Melanocyte of skin (primary cell): ENCODE measurements around the genes RIOK3 and CABYR.

- CAGE, long polyA plus RNA, 2 experiments: no peak in any of the 2 experiments
Measured at GRCh38 chr18:22542159-22542680, 124.5 kb upstream of the CTAGE1 start.

DNA sequence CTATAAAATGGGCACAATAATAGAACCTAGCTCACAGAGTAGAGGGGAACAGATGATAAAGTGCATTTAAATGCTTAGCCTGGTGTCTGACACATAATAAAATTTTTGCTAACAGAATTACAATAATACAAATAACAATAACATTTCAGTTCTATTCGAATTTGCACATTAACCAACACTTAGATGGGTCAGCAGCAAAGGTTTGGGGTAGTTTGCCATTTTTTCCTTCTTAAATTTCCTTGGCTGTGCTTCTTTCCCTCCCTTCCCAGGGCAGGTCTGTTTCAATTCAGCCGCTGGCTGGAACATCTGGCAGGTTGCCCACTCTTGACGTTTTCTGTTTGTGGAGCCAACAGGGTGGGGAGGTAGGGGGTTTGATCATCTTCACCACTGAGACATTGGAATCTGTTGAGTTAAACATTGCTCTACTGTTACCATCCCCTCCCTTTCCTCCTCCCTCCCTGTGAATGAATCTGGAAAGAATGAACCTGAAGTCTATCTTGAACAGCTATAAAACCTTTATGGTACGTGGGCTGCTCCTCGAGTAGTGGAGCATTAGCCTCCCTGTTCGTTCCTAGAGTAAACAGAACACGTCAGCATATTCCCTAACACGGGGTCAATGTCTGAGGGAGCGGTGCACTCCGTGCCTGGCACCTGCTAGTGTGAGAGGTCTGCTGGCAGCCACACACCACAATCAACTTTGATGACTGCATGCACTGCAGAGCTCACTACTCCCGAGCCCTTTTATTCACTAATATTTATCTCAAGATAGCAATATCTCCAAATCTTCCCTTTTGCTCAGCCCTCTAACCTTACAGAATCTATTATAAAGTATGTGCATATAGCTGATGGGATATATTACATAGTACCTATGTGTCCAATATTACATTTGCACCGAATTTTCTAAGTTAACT is 249.9 kb upstream of the RBBP8 start:
- CAGE, long polyA plus RNA, 2 experiments: no peak in any of the 2 experiments

DNA sequence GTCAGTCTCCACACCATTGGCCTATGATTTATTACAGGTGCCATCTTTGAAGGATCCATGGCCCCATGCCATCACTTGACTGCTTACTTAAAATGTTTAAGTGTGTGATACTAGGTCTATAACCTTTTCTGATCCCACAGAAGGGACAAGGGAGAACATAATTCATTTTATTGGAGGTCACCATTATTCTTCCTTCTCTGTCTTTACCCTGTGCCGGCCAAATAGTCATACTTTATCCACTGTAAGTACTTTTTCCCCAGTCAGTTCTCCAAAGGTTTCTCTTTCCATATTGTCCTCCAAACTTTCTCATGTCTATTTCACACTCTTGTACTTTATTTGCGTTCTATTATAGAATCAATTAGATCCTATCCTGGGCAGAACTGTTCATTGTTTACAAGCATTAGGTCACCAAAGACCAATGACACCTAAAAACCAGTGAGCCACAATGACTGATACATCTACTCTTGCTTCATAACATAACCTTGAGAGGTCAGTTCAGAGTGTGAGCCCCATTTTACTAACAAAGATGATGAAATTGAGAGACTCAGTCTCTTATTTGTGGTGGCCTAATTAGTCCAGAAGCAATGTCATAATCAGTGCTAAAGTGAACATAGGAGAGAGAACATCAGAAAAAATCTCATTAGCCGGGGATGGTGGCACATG is 249.0 kb upstream of the RBBP8 start:
- CAGE, long polyA plus RNA, 2 experiments: no peak in any of the 2 experiments

- CAGE, long polyA plus RNA, 2 experiments: no peak in any of the 2 experiments
Measured at GRCh38 chr18:22694829-22695542, 238.1 kb upstream of the RBBP8 start.

GRCh38 chr18:22978334-22978896 is 45.3 kb downstream of the RBBP8 start:
- CAGE, long polyA plus RNA, 2 experiments: no peak in any of the 2 experiments

- CAGE, long polyA plus RNA, 2 experiments: no peak in any of the 2 experiments
Measured at GRCh38 chr18:23105769-23106308, 29.4 kb upstream of the CABLES1 start.

DNA sequence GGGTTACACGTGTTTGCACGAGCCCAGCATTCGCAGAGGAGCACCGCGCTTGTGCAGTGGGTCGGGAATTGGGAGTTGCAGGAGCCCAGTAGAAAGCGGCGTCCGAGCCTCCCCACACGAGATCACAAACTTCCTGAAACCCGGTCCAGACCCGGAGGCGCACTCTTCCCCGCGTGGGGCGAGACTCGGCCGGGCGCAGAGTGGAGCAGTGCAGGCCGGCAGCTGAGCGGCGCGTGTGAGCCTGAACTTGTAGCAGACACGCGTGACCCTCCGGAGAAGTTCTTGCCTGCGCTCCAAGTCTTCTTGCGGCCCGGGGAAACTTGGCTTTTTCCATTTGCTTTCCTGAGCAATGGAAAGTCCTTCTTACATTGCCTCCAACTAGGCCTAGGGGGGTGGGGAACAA is 1.5 kb downstream of the CABLES1 start:
- CAGE, long polyA plus RNA, 2 experiments: no peak in any of the 2 experiments

GRCh38 chr18:23330795-23331759 is 106.7 kb downstream of the TMEM241 start:
- CAGE, long polyA plus RNA, 2 experiments: no peak in any of the 2 experiments

DNA sequence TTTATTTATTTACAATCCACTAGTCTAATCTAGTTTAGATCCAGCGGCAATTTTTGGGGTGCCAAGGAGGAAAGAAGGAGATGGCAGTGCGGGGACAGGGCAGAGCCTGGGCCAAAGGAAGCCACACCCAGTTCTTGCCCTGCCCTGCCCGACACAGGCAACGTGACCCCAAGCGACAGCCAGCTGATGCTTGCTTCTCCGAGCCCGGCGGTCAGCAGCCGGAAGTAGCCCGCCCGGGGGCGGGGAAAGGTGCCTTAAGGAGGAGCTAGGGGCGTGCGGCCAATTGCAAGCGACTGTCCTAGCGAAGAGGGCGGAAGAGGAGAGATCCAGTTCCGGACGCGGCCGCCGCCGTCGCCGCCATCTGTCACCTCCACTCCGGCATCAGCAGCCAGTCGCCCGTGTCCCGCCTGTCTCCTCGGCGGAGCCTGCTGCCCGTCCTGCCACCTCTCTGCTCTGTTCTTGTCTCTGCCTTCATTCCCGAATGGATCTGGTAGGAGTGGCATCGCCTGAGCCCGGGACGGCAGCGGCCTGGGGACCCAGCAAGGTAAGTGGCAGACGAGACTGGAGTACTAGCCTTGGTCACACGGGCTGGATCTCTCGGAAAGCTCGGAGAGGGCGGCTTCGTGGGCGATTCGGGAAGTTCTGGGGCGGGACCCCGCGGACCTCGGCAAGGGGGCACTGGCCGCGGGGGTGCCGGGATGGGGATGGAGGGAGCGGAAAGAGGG is at the start of gene RIOK3:
TSS of gene RIOK3 (plus strand) at position 329 of the 725 bp plus-strand sequence.
- CAGE, long polyA plus RNA, 2 experiments: start-site peak on the plus strand in 1 of 2 experiments, centred at position 332 of the sequence, 160 to 265 reads per replicate

GRCh38 chr18:23480642-23481019 is 22.7 kb upstream of the RMC1 start:
- CAGE, long polyA plus RNA, 2 experiments: no peak in any of the 2 experiments

DNA sequence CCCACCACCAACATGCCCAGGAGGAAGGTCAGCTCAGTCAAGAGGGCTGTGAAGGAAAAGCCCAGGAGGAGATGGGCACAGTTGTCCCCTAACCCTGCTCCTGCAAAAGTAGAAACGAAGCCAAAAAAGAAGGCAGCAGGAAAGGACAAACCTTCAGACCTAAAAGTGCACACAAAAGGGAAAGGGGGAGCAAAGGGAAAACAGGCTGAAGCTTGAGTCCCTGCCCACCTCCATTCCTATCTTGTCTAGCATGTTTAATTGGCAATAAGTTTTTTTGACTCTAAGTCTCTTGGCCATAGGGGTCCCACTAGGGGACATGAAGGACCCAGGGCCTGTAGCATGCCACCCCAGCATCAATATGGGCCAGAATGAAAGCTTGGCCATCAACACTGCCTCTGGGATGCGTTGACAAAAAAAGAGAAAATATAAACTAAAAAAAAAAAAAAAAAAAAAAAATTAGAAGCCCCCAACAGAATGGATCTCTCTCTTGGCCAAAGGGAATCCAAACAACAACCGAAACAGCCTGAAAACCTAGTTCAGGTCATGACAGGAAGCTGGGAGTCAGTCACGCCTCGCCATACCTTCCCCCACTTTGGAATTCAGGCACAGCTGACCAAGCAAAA is 18.2 kb upstream of the RMC1 start:
- CAGE, long polyA plus RNA, 2 experiments: no peak in any of the 2 experiments

- CAGE, long polyA plus RNA, 2 experiments: no peak in any of the 2 experiments
Measured at GRCh38 chr18:23633834-23634092, 28.9 kb downstream of the ANKRD29 start.

GRCh38 chr18:23778702-23779551 is 89.7 kb downstream of the LAMA3 start:
- CAGE, long polyA plus RNA, 2 experiments: no peak in any of the 2 experiments

DNA sequence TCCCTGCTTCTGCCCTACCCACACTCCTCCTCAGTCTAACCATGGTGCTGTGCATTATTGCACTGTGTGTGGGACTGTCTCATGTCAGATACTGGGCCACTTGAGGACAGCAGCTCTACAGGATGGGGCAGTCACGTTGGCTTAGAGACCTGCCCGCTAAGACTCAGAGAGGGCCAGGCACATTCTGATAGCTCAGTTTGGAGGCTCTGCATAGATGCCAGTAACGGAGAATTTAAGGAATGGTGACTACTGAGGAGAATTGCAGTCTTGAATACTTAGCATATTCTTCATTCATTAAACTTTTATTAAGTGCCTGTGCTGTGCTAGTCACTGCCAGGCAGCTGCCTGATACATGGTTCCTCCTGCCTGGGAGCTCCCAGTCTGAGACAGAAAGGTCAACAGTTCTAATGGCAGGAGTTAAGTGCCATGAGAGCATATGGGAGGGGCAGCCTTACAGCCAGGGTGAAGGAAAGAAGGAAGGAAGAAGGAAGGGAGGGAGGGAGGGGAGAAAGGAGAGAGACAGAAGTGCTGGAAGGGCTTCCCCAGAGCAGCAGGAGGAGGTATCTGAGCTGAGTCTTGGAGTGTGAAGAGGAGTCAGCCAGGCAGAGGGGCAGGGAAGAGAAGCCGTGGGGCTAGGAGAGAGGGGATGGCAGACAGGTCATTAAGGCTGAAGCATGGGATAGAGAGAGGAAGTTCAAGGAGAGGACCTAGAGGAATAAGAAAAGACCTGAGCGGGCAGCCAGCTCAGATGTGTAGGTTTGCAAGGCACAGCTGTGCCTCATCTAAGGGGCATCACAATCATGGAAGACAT is 90.8 kb downstream of the LAMA3 start:
- CAGE, long polyA plus RNA, 2 experiments: no peak in any of the 2 experiments

DNA sequence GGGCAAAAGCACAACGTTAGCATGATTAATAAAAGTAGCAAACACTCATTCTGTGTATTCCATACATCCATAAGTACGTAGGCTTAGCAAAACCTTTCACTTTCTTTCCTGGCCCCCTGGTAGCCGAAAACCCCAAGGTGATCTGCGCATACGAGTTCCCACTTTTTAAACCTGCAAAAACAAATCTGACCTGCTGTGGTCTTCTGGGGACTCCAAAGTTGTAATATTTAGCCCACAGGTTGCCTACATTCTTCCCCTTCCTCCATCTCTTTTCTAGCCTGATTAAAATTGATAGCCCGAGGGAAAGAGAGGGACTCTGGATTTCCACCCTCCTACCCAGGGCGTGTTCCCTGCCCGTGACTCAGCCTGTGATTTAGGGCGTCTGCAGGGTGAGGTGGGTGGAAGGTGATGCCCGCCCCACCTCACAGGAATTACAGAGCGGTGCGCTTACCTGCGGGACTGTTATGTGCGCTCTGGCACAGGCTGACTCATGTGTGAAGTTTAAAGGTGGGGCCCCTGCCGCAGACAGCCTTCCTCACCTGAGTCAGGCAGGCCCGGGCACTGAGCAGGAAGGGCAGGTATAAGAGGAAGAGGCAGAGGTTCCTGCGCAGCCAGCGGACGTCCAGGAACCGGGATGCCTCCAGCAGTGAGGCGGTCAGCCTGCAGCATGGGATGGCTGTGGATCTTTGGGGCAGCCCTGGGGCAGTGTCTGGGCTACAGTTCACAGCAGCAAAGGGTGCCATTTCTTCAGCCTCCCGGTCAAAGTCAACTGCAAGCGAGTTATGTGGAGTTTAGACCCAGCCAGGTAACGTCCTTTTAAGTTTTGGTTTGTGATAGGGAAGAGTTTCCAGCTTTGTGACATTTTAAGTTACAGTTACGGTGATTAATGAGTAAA is 141.9 kb upstream of the TTC39C start:
- CAGE, long polyA plus RNA, 2 experiments: no peak in any of the 2 experiments

DNA sequence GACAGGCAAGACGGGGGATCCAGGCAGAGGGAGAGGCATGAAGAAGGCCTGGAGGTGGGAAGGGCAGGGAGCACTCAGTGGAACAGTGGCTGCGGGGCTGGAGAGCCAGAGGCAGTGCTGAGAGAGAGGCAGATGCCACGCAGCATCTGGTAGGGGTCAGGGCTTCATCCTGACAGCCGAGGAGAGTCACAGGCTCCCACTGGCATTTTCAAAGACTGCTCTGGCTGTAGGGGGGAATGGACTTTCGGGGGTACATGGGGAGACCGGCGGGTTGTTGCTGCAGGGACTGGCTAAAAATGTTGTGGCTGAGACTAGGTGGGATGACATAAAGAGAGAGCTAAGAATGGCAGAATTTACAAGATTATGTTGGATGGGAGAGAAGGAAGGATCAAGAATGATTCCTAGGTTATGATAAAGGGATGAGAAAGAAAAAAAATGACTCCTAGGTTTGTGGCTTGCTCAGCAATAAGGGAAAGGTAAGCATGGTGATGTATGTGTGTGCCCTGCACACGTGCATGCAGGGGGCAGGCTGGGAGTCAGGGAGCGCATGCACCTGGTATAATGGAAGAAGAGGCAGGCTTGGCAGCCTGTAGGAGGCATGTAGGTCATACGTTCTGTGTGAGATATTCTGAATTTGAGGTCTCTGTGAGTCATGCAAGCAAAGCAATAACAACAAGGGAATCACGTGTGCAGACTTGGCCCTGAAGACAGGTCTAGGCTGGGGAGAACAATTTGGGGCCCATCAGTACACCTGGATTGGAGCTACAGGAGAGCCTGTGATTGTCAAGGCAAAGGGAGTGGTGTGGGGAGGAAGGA is 94.7 kb upstream of the TTC39C start:
- CAGE, long polyA plus RNA, 2 experiments: no peak in any of the 2 experiments

DNA sequence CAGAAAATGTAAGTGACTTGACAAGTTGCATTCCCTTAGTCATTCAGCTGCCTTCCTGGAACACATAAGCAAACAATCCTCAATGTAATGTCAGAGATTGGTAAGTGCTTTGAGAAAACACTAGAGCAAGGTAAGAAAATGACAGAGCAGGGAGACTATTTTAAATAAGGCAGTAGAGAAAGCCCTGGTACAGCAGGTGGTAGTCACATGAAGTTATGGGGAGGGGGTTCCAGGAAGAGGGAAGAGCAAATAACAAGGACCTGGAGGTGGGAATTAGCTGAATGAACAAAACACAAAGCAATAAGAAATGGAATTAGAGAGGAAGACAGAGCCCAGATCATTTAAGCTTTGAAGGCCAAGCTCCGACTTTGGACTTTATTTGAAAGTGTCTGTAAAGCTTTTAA is 70.1 kb upstream of the TTC39C start:
- CAGE, long polyA plus RNA, 2 experiments: no peak in any of the 2 experiments

- CAGE, long polyA plus RNA, 2 experiments: no peak in any of the 2 experiments
Measured at GRCh38 chr18:24012368-24012838, 2.2 kb upstream of the TTC39C start.

GRCh38 chr18:24015805-24016453 is 1.4 kb downstream of the TTC39C start:
- CAGE, long polyA plus RNA, 2 experiments: no peak in any of the 2 experiments

DNA sequence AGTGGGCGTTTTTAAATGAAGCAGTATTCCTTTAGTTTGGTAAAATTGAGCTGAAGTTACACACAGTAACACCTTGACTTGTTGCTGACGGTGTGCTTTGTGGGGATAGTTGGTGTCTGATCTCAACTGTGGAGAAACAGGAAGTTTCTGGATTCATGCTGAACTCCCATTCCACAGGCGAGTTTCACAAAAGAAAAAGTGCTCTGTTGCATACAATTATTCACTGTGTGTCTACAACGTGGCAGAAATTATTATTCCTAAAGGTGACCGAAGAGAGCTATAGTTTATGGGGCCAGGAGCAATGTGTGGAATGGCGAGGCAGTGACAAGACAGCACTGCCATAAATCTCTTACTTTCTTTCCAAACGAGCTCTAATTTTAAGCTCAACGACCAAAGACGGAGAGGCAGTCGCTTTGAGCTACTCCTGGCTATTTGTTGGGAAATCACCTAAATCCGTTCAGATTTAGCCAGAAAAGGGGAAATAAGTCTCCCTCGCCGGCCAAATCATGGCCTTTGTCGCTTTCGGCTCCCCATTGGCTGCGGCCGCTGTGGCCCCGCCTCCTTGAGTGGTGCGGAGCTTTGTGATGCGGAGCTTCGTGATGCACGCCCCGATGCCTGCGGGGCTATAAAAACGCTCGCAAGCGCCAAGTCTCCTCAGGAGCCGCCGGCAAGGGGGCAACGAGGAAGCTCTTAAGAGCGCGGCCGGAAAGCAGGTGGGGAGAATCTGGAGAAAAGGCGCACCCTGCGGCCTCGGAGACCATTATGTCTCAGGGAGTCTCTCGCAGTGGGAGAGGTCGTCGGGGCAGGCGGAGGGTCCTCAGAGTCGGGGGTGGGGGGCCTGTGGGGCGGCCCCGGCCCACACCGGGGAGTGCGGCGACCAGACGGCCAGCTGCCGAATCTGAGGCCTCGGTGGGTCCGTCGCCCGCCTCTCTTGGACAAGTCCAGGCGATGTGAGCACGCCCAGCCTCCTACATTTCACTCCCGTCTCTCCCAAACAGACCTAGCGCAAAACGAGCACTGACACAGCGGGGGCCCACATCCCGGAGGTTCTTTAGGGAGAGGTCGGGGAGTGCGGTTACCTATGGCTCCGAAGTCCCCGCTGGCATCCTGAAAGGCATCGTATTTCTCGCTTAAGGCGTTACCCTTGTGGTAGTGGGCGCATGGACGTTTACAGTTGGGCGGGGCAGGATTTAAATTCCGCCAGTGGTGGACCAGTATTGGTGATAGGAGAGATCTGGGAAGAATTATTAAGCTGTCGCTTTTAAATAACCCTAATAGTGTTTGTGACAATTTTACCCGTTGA is at the start of gene CABYR:
TSS of gene CABYR (plus strand) at position 657 of the 1,303 bp plus-strand sequence.
- CAGE, long polyA plus RNA, 2 experiments: no peak in any of the 2 experiments